Tongue (tissue), 2 donors: ENCODE measurements around the gene B3GNTL1.

- RAMPAGE, long total RNA, result no peak
Measured at GRCh38 chr17:82931588-82931956, 91.8 kb upstream of the ZNF750 start.

DNA sequence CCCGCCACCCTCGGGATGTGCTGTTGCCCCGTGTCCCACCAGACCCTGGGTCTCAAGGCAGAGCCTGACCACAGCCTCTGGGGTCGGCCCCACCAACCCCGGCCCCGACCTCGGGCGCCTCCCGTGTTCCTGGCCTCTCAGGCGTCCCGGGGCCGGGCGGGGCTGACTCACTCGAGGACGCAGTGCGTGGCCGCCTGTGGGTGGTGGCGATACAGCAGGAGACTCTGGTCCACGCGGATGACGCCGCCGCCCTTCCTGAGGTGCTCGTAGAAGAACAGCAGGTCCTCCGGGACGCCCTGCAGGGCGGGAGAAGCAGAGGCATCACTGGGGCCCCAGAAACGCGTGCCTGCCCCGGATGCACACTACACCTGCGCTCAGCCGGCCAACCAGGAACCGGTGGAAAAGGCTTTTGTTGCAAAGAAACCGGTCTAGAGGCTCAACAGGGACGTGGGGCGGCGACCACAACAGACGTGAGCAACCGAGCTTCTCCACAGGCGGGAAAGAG, 90.6 kb downstream of the B3GNTL1 start:
- RAMPAGE, long total RNA, result no peak

GRCh38 chr17:83050765-83051851, at the start of gene B3GNTL1:
B3GNTL1 (minus strand) TSS chr17:83051770.
- RAMPAGE, long total RNA, result start-site peak on the minus strand at chr17:83051756-83051821, 33 and 26 reads in 2 replicates

GRCh38 chr17:83082681-83084024, 3.7 kb downstream of the METRNL start:
- RAMPAGE, long total RNA, result no peak

DNA sequence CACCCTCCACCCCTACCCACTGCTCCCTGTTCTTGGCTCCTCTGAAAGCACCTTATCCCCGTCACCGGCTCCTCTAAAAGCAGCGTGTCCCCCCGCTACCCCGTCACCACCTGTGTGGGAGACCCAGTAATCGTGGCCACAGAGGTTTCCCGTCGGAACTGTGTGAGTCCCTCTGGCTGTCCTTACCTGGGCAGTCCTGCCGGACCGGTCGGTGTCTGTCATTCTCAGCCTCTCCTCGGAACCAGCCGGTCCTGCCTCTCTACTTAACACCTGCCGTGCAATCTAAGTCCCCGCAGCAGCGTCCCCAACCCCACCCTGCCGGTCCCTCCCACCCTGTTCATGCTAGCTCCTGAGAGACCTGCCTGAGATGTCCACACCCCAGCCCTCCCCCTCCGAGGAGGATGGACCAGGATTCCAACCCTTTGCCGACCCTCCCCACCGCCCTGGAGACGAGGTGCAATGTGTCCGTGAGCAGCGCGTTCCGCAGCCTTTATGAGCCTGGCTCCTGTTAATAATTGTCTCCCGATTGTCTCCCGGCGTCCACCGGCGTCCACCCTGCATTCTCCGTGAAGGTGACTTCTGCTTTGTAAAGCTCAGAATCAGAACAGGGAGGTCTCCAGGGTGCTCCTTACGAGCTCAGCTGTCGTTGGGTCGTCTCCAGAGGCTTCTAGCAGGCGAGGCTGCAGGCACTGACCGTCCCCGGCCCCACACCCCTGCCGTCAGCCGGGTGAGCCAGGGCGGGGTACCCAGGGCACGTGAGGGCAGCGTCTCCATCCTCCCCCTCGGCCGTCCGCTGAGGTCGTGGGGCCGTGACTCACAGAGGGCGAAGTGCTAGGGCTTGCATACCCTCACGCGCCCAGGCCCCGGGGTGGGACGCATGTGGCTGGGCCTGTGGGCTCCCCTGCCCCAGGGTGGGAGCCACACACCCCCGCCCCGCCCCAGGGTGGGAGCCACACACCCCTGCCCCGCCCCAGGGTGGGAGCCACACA, 10.1 kb downstream of the METRNL start:
- RAMPAGE, long total RNA, result no peak

DNA sequence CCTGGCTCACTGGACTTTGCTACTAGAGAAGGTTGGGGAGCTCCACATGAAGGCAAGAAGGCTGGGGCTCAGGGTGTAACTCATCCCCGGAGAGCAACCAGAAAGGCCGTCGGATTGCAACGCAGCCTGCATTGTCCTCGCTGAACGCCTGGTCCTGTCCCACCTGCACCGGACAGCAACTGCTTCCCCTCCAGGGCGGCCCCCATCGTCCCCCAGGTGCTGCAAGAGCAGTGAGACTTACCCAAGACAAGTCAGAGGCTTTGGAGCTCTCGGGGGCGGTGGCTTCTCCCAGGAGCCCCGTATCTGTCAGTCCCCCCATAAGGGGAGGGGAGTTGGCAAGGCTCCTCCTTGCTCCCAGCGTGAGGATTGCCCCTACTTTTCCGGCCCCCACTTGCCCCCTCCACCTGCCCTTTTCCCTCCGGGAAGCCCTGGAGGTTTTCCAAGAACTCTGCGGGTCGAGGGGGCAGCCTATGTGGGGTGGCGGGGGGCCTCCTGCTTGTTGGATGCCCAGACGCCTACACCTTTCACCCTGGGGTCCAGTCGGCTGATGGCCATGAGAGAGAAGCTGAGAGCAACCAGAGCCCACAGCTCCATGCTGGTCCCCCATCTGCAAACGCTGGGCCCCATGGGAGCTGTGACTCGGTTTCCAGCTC, 18.5 kb downstream of the METRNL start:
- RAMPAGE, long total RNA, result no peak

GRCh38 chr17:83103086-83104098, 24.0 kb downstream of the METRNL start:
- RAMPAGE, long total RNA, result no peak

GRCh38 chr17:83105312-83105824, 26.0 kb downstream of the METRNL start:
- RAMPAGE, long total RNA, result no peak

- RAMPAGE, long total RNA, result no peak
Measured at GRCh38 chr17:83111418-83112302, 32.3 kb downstream of the METRNL start.

DNA sequence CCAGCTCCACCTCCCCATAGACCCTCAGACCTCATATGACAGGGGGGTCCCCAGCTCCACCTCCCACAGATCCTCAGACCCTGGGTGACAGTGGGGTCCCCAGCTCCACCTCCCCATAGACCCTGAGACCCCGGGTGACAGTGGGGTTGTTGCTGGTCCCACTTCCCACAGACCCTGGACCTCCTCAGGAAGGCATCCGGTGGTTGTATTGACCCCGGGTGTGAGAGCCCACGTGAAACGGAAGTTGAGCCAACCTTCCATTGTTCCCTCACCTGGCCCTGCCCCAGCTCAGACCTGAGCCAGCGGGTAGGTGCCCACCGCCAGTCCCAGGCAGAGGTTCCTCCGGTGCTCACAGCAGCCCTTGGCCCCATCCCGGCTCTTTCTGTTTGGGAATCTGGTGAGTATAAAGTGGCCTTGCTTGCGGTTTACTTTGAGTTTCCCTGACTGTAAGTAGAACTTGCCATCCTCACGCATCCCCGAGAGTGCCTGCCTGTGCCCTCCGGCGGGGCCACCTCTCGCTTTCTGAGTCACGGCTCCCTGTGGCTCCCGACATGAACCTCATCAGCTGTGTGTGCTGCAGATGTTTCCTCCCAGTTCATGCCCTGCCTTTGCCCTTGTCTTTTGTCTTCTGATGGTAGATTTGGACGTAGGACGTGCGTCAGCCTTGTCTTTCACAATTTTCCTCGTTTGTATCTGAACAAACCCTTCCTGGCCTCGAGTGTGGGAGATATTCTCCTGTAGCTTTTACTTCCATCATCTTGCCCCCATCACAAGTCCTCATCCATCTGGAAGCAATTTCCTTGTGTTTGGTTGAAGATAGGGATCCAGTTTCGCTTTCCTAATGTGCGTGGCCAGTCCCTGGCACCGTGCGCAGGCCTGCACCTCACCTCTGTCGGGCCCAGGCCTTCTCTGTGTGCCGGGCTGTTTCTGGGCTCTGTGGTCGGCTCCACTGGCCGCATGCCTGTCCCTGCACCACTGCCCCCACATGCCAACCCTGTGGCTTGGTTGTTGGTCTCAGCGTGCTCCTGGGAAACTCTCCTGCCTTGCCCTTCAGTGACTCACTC, 75.9 kb downstream of the METRNL start:
- RAMPAGE, long total RNA, result no peak